Measurements from ENCODE around the gene IAPP.

DNA sequence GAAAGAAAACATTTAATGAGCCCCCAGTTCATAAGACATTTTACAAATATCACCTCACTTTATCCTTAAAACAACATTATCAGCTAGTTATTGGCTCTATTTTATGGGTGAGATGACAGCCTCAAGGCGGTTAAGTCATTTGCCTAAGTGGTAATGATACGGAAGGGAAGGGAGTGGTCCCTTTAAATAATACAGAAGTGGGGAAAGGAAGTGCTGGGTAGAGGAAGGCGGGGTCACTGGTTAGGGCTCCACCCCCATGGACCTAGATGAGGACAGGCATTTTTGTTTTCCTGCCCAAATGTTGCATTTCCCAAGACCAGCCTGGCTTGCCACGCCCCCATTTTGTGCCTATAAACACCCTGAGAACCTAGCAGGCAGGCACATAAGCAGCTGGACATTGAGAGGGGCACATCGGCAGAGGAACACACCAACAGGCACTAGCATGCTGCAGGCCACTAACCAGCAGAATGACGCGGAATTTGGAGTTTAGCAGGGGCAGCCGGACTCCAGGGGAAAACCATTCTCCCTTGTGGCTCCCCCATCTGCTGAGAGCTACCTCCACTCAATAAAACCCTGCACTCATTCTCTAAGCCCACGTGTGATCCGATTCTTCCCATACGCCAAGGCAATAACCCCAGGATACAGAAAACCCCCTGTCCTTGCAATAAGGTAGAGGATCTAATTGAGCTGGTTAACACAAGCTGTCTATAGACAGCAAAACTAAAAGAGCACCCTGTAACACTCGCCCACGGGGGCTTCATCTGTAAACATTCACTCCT lies 100.8 kb downstream of the EPS8 start:
- PRO-cap, 2 experiments: peak in 2 of 2 experiments; most common plus-strand start position 381 of the sequence (in 2); most common minus-strand start position 155 of the sequence (in 1)
- RAMPAGE, long total RNA, 4 experiments: start-site peak on the plus strand in 1 of 4 experiments, centred at position 387 of the sequence, 12 reads per replicate

GRCh38 chr12:15720598-15721418 lies 68.4 kb downstream of the EPS8 start:
- PRO-cap, 2 experiments: no peak in any of the 2 experiments
- RAMPAGE, long total RNA, 4 experiments: start-site peak on the minus strand in 2 of 4 experiments, at chr12:15720826-15721154 at its widest, 7 to 12 reads per replicate

- PRO-cap, 2 experiments: no peak in any of the 2 experiments
- RAMPAGE, long total RNA, 4 experiments: no peak in any of the 4 experiments
Measured at GRCh38 chr12:15879412-15879788, 2.8 kb upstream of the STRAP start.

DNA sequence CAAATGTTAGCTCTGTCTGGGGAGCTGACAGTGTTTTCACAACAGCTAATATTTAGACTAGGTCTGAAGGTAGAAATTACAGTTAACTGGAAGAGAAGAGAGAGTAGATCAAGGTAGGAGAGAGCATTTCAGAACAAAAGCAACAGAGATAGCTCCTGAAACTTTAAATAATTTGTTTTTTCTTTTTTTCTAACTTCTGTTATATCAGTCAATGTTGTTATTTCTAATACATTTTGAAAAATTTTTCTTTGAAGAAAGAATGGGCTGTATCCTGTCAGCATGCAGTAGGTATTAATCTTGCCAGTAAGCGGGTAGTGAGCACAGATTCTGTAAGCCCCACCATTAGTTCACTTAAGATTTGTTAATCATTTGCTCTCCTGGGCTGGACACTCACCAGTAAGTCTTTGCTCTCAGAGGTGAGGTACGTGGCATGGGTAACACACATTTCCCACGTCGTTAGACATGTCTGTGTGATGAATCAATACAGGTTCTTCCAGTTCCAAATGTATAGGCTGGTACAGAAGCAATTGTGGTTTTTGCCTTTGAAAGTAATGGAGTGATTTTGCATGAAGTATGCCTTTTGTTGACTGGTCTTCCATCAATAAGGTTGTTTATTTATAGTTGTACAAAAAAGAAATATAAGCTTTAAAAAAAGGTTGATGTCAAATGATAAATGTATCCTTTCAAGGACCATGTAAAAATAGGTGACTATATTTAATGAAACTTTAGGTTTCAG lies 45.2 kb downstream of the DERA start:
- PRO-cap, 2 experiments: no peak in any of the 2 experiments
- RAMPAGE, long total RNA, 4 experiments: no peak in any of the 4 experiments

- PRO-cap, 2 experiments: no peak in any of the 2 experiments
- RAMPAGE, long total RNA, 4 experiments: no peak in any of the 4 experiments
Measured at GRCh38 chr12:16350024-16350335, 2.5 kb downstream of the MGST1 start.

GRCh38 chr12:19482590-19483143 lies 43.4 kb downstream of the AEBP2 start:
- PRO-cap, 2 experiments: no peak in any of the 2 experiments
- RAMPAGE, long total RNA, 4 experiments: no peak in any of the 4 experiments

- PRO-cap, 2 experiments: no peak in any of the 2 experiments
- RAMPAGE, long total RNA, 4 experiments: no peak in any of the 4 experiments
Measured at GRCh38 chr12:19894754-19895276, 455.5 kb downstream of the AEBP2 start.

DNA sequence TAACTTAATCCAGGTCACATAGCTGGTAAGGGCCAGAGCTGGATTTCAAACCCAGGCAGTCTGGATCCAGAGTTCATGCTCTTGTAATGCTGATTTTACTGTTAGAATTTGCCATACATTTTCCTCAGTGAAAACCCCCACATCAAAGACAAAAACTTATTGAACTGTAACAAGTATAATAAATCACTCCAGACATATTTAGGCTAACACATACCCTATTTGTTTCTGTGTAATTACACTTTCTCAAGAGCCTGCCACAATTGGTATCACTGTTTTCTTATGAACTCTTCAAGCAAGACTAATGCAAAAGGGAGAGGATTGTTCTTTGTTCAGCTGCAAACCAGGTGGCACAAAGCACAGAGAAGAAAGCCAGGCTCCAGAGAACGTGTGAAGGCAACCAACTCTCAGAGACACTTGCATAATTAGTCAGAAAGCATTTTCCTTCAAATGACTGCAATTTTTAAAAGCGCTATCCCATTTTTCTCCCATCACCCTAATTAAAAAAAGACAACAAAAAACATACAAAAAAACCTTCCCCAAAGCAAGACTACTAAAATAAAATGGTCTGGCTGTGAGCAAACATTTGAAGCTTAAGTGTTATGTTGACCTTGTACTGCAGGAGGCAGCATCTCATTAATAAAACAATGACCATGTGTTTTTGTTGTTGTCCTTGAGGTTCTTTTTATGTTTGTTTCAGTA lies 452.9 kb upstream of the PDE3A start:
- PRO-cap, 2 experiments: no peak in any of the 2 experiments
- RAMPAGE, long total RNA, 4 experiments: no peak in any of the 4 experiments

GRCh38 chr12:20396250-20396700 lies 27.9 kb downstream of the PDE3A start:
- PRO-cap, 2 experiments: no peak in any of the 2 experiments
- RAMPAGE, long total RNA, 4 experiments: no peak in any of the 4 experiments

DNA sequence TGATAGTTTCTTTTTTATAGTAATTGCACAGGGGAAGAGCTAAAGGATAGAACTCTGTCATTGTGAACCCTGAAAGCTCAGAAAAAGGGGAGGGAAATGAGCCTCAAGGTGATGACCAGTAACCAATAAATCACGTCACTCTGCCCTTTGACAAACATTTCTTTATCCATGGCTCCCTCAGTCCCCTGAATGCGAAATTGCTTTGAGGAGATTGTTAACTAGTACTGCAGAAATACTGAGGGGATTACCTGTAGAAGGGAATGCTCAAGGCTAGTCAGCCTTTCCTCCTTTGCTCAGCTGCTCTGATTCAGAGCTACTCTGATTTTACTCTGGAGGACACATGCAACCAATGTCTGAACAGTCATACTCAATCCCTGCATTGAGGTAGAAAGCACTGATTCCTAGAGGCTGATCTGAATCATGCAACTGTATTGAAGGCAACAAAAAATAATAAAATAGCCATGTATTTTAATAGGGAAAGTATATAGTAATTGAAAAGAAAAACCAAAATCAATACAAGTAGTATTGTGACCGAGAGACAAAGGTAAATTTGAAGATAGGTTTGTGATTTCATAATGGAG lies 24.7 kb downstream of the SLCO1B1 start:
- PRO-cap, 2 experiments: no peak in any of the 2 experiments
- RAMPAGE, long total RNA, 4 experiments: no peak in any of the 4 experiments

DNA sequence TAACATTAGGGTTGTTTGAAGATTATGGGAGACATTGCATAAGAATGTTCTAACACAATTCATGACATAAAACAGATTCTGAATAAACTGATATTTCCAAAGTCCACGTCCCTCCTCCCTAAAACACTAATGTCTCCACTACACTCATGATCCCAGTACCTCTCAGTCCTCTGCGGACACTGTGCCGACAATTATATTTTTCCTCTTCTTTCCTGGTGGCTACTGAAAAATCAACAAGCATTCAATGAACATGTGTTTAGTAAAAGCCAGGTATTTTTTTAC lies 18.7 kb upstream of the IAPP start:
- PRO-cap, 2 experiments: no peak in any of the 2 experiments
- RAMPAGE, long total RNA, 4 experiments: no peak in any of the 4 experiments

- PRO-cap, 2 experiments: no peak in any of the 2 experiments
- RAMPAGE, long total RNA, 4 experiments: no peak in any of the 4 experiments
Measured at GRCh38 chr12:21372726-21373020, at the start of gene IAPP. IAPP (plus strand) TSS chr12:21372902.

DNA sequence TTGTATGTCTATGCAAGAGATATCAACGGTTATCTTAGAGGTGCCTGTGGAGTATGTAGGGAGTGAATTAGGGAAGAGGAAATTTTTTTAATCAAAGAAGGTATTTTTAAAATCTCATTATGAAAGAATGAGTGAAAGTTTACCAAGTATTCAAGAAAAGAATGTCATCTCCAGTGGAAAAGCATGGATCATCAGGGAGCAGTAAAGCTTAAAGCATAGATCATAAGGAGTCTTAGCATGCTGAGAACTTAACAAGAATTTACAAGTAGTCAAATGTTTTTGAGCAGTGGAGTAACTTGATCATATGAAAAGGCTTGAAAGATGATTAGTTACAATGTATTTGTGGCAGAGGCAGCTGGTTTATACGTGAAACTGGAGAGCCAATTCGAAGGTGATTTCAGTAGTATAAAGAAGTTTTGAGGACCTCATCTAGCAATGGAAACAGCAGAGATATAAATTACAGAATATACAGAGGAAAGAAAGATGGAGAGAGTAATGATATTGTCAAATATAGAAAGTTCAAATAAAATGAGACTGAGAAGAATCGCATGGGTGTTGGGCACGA lies 1.6 kb downstream of the PYROXD1 start:
- PRO-cap, 2 experiments: no peak in any of the 2 experiments
- RAMPAGE, long total RNA, 4 experiments: start-site peak on the plus strand in 1 of 4 experiments, centred at position 282 of the sequence, 8 reads per replicate

GRCh38 chr12:21509446-21509896 lies 7.9 kb downstream of the GOLT1B start:
- PRO-cap, 2 experiments: no peak in any of the 2 experiments
- RAMPAGE, long total RNA, 4 experiments: start-site peak on the plus strand in 2 of 4 experiments, at chr12:21509483-21510173 at its widest, 7 to 24 reads per replicate

- PRO-cap, 2 experiments: no peak in any of the 2 experiments
- RAMPAGE, long total RNA, 4 experiments: no peak in any of the 4 experiments
Measured at GRCh38 chr12:21526791-21527201, 700 bp downstream of the SPX start.

DNA sequence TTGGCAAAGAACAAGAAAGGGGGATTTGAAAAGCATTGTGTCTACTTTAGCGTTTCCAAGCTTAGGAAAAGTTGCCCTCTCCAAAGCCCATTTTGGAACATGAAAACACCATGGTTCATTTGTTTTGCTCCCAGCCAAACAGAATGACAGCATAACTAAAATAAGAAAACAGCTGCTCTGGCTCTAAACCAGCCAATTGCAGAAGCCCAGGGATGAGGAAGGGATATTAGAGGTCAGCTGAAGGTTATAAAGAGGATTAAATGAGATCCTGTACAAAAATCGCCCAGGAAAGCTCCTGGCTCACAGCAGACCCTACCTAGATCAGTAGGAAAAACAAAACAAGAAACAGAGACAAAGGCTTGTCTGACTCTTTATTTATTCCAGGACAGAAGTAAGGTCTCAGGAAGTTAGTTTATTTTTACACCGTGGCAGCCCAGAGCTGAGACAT lies 25.8 kb downstream of the SPX start:
- PRO-cap, 2 experiments: no peak in any of the 2 experiments
- RAMPAGE, long total RNA, 4 experiments: no peak in any of the 4 experiments

GRCh38 chr12:21560106-21560703 lies 34.1 kb downstream of the SPX start:
- PRO-cap, 2 experiments: no peak in any of the 2 experiments
- RAMPAGE, long total RNA, 4 experiments: no peak in any of the 4 experiments

DNA sequence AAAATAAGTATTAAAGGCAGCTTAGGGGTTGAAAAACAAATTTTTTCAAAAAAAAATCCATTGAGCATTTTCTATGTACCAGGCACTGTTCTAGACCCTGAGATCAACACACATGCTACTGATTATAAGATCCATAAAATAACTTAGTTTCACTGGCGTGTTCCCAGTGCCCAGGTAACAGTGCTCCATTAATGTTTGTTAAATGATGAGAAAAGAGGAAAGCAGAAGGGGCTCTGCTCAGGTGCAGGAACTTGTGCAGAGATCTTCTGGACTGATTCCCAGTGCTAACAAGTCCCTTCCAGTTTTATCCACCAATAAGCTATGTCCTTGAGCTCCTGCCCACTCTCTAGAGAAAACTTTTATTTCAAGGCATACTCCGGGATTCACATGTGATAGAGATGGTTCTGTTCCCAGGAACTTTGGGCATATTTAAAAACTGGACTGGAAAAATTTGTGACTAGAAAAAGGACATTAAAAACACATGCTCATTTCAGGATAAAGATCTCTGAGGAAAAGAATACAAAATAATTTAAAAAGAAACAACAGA lies 1.9 kb downstream of the GYS2 start:
- PRO-cap, 2 experiments: no peak in any of the 2 experiments
- RAMPAGE, long total RNA, 4 experiments: no peak in any of the 4 experiments

DNA sequence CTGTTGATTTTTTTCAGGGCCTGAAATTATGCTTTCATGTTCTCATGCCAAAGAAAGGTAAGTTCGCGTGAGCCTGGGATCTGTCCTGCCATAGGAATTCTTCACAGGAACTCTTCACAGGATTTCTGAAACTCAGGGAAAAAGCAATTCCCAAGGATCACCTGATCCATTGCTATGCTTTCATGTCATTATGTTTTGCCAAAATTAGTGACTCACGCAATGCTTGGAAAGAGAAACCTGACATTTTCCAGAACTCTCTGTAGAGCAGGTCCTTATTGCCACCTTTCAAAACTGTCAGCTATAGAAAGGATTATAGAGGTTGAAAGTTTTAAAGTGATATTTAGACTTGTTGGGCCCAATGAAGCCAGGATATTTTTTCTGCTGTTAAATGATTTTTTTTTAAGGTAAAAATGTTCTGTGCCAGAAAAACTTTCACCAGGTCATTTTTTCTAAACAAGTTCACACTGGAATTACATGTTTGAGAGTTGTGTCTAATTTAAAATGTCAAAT lies 6.3 kb upstream of the KCNJ8 start:
- PRO-cap, 2 experiments: no peak in any of the 2 experiments
- RAMPAGE, long total RNA, 4 experiments: no peak in any of the 4 experiments

- PRO-cap, 2 experiments: no peak in any of the 2 experiments
- RAMPAGE, long total RNA, 4 experiments: no peak in any of the 4 experiments
Measured at GRCh38 chr12:22333734-22334417, 631 bp downstream of the ST8SIA1 start.